ENCODE data around the genes C14orf180 and AKT1.

GRCh38 chr14:104510626-104511225 lies 68.8 kb upstream of the C14orf180 start:
- PRO-cap, result no peak

DNA sequence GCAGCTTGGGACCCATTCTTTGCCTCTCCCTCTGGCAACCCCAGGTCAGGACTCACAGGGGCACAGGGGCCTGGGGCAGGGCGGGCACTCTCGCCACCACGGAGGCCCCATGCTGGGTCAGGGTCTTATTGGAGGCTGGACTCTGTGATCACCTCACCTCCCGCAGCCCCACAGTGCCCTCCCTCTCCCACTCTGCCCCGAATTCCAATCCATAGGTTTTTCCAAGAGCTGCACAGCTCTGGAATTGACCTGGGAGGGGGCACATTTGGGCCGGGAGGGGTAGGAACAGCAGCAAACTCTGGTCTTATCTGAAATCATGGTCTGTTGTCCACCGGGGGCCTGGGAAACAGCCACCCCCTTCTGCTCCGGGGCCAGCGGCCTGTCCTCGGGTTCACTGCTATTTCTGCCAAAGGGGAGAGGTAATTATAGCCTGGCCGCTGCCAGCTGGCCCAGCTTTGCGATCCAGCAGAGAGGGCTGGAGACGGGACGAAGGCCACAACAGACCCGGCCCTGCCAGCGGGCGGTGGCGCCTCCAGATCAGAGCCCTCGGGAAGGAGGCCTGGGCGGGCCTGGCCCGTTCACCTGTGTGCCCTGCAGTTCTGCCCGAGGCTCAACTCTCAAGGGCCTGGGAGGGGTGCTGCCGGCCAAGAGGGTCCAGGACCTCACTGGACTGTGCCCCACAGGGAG lies at the start of gene C14orf180:
Gene C14orf180 (plus strand): TSS at position 496 of the 687 bp plus-strand sequence.
- PRO-cap, result no peak

GRCh38 chr14:104632980-104633239 lies 28.3 kb upstream of the TMEM179 start:
- PRO-cap, result no peak

GRCh38 chr14:104680857-104681663 lies 8.4 kb upstream of the INF2 start:
- PRO-cap, result no peak

- PRO-cap, result no peak
Measured at GRCh38 chr14:104707637-104708288, 16.3 kb upstream of the ADSS1 start.

- PRO-cap, result no peak
Measured at GRCh38 chr14:104725976-104727043, 2.3 kb downstream of the ADSS1 start.

DNA sequence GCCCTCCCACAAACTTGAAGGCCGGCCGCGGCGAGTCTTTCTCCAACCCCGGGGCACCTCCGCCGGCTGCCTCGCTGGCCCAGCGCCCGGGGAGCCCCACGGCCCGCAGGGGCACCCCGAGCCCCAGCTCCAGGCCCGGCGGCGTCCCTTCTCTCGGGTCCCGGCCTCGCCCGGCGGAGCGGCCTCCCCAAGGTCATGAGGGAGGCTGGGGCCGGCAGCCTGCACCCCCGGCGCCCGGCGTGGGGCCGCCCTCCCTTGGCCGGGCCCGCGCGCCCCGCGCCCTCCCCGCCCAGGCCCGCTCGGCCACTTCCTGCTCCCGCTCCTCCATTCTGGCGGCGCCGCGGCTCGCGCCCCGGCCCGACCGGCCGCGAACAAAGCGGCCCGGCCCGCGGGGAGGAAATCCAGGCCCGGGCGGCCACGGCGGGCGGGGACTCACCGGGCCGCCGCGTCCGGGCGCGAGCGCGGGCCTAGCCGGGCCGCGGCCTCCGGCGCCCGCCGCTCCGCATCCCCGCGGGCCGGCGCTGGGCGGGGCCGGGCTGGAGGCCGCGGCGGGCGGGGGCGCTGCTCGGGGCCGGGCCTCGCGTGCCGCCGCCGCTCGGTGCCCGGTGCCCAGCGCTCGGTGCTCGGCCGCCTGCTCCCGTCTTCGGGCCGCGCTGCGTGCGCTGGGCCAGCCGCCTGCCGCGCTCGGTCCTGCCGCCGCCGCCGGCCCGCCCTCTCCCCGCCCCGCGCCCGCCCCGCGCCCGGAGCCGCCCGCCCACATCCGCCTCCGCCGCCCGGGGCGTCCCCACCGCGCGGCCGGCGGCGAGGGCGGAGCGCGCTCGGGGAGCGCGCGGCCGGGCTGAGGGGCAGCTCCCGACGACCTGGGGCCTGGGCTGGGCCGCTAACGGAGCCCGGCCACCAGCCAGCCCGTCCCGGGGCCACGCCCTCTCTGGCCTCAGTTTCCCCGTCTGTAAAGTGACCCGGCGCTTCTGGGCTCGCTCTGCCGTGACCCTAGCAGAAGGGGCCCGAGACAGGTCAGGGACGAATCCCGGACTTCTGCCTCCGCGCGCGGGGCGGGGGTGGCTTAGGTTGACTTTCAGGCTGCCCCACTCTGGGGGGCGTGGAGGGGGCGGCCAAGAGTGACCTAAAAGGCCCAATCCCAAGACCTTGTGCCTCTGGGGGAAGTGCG lies at the start of gene AKT1:
Gene AKT1 (minus strand): TSS at position 701 of the 1,168 bp plus-strand sequence.
- PRO-cap, result bidirectional peak, plus-strand start at position 306 of the sequence, minus-strand start at position 331 of the sequence; bidirectional peak, plus-strand start at position 766 of the sequence, minus-strand start at position 656 of the sequence

GRCh38 chr14:104814272-104814705 lies 13.4 kb downstream of the ZBTB42 start:
- PRO-cap, result no peak

DNA sequence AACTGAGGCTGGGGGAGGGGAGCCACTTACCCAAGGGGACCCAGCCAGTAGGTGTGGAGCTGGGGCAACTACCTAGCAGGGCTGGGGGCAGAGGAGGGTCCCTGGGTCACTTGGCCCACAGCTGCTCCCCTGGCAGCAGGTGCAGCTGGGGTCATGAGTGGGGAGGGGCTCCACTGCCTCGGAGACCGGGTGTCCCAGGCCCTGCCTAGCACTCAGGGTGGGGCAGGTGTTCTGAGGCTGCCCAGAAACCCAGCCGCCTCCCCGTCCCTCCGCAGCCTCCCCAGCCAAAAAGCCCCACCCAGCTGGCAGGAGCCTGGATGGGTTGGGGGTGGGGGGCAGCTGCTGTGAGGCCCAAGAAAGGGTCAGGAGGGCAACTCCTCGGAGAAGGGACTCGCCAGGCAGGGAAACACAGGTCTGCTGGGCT lies 11.2 kb downstream of the AHNAK2 start:
- PRO-cap, result no peak

DNA sequence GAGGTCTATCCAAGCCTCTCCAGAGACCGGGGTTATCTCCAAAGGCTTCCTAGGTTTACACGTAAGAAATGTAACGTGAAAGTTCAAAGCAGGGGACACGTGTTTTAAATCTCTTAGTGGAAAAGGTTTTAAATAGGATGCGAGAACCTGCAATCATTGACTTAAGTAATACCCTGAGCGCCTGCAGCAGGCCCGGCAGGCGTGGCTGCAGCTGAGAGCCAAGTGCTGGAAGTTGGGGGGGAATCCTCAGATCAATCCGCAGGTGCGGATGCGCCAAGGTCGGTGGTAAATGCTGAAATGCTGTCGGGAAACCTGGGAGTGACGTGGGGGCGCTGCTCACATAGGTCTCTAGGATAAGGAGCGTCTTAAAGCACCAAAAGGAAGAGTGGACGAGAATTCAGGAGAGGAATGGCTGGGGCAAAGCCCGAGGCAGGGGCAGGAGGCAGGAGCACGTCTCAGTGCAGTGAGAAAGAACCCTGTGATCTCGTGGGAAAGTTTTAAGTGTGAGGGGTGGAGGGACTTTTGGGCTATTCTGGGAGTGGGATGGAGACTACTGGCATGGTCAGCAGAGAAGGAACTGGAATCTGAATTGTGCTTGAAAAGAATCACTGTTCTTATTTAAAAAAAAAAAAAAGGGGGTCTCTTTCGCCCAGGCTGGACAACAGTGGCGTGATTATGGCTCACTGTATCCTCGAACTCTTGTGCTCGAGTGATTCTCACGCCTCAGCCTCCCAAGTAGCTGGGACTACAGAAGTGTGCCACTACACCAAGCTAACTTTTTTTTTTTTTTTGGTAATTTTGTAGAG lies 898 bp upstream of the CDCA4 start:
- PRO-cap, result bidirectional peak, plus-strand start at position 249 of the sequence, minus-strand start at position 224 of the sequence

GRCh38 chr14:105301667-105302185 lies 925 bp upstream of the BRF1 start:
- PRO-cap, result no peak

GRCh38 chr14:105367973-105368601 lies 30.3 kb upstream of the TEX22 start:
- PRO-cap, result no peak

DNA sequence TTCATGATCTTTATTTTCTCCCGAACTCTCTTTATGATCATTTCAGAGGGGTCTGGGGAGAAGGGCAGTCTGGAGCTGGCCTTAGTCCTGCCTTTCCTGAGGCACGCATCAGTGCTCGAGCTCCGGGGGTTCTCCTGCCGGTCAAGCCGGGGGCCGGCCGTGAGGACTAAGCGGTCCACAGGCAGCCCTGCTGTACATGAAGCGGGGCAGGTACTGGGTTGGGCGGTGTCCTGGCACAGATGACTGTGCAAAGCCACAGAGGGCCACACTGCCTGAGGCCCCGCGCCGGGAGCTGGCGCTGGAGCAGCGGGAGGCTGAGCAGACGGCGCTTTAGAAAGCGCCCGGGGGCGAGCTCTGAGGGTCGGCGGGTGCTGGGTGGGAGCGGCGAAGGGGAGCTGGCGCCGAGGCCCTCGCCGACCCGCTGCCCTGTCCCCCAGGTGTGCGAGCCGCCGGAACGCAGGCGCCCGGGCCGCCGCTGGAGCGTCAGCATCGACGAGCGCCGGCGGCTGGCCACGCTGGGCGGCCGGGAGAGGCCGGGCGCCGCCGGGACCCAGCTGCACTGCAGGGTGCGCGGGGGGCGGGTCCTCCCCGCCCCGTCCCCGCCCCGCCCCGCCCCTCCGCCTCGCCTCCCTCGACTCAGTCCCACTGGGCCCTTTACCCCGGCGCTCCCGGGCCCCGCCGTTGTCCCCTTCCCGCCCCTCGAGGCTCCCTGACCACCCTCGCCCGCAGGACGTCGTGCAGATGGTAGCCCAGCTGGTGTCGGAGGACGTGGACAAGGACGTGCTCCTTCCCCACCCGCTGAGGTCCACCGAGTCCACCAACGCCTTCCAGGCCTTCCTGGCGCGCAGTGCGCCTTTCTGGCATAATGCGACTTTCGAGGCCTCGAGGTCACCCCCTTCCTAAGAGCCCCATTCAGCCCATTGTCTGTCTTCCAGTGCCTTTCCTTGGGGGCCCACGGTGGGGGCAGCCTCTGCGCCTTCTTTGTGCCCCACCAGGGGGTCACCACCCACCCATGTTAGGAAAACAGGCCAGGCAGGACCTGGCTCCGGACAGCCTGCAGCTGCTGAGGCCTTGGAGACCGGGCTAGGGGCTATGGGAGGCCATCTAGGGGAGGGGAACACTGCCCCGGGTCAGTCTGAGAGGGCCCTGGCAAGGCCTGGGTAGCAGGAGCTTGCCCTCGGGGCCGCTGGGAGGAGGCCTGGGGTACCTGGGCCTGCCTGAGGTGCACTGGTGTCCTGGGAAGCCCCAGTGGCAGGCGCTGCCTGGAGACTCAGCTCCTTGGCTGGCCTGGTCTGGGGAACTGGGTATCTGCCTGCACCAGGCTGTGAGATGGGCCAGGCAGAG lies 8.2 kb upstream of the MTA1 start:
- PRO-cap, result no peak

- PRO-cap, result bidirectional peak, plus-strand start at chr14:105476752, minus-strand start at chr14:105476690; bidirectional peak, plus-strand start at chr14:105477260, minus-strand start at chr14:105477141
Measured at GRCh38 chr14:105476475-105477371, 2.1 kb downstream of the CRIP2 start.

DNA sequence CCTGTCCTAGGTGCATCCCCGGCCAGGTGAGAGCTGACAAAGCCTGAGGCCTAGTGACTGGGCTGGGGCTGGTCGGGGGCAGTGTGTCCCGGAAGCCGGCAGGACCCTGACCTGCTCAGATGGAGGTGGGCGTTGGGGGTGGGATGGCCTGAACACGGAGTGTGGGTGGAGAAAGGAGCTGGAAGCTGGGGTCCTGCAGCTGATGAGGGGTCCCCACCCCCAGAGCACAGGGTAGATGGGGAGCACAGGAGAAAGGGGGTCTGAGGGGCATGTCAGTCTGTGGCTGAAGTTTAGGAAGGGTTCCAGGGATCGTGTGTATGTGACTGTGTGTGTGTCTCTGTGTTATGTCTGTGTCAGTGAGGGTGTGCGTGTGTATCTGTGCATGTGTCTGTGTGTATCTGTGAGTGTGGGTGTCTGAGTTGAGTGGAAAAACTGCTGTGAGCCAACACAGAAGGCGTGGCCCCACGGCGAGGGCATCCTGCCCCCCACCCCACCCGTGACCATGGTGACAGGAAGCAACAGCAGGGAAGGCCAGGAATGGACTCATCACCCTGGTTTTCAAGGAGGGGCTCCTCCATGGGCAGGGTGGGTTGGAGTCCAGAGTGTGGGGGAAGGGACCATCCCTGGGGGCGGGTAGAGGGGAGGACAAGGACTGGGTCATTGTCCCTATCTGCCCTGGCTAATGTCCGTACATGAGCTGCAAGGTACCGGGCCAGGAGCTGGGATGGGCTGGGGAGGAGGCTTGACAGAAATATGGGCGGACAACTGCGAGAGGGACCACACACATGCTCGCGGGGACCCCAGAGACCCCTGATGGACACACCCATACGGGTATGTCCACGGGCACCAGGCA lies 2.2 kb upstream of the CRIP1 start:
- PRO-cap, result unidirectional peak, minus-strand start at position 416 of the sequence; unidirectional peak, minus-strand start at position 439 of the sequence

GRCh38 chr14:105568262-105569163 lies 42.1 kb downstream of the TMEM121 start:
- PRO-cap, result no peak

DNA sequence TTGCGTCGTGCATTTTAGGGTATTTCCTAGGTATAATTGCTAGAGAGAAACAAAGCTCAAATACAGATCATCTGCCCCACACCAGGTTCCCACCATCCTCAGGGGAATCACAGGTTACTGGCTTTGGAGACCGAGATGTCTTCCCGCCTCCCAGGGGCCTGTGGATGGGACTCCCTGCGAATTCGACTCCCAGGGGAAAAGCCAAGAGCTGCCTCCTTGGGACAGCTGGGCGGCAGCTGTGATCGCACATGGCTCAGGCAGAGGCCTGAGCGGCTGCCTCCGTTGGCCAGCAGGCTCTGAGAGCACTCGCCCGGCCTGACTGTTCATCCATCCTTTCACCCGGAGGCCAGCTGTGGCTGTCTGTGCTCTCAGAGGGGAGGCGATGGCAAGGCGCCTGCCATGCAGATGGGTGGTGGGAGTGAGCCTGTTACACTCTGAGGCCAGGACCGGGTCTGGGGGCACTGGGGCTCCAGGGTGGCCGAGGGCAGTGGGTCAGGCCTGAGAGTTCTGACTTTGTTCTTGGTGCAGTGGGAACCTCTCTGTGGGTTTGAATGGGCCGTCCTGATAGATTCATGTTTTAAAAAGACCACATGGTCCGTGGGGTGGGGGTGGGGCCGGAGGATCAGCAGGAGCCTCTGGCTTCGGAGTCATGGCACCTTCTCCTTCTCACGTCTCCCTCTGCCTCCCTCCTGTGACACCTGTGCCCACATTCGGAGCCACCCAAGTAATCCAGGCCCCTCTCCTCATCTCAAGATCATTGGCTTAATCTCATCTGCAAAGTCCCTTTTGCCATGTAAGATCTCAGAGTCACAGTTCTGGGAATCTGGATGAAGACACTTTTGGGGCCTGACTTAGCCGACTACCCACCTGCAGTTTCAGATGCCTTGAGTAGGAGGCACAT lies 292.4 kb downstream of the TMEM121 start:
- PRO-cap, result no peak

GRCh38 chr14:105944826-105945324 lies 418.5 kb downstream of the TMEM121 start:
- PRO-cap, result no peak

- PRO-cap, result no peak
Measured at GRCh38 chr14:105986706-105987289, 460.4 kb downstream of the TMEM121 start.

- PRO-cap, result no peak
Measured at GRCh38 chr14:106398770-106399439, 872.5 kb downstream of the TMEM121 start.